Placental epithelial cell (primary cell): Measurements from ENCODE around the gene ZACN.

- CAGE, long polyA plus RNA: no peak
Observed at GRCh38 chr17:75848415-75849153, 4.4 kb upstream of the UNC13D start.

DNA sequence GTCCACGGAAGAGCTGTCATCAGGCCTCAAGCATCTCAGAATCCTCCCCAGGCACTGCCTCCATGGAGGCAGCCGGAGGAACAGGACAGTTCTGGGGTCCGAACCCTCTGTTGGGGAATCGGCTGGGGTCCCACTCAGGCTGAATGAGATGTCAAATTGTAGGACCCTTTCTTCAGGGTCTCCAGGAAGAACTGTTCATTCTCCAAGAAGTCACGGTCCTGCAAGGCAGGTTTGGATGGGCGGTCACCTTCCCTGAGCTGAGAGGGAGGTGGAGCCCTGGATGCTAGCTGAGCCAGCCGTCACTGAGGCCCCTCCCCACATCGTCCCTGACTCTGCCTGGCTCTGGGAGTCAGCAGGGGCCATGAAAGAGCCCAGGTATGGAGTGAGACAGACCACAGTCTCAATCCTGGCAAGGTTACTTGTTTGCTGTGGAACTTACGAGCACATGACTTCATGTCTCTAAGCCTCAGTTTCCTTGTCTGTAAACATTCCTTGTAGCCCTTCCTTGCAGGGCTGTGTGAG is 6.0 kb upstream of the MRPL38 start:
- CAGE, long polyA plus RNA: no peak

DNA sequence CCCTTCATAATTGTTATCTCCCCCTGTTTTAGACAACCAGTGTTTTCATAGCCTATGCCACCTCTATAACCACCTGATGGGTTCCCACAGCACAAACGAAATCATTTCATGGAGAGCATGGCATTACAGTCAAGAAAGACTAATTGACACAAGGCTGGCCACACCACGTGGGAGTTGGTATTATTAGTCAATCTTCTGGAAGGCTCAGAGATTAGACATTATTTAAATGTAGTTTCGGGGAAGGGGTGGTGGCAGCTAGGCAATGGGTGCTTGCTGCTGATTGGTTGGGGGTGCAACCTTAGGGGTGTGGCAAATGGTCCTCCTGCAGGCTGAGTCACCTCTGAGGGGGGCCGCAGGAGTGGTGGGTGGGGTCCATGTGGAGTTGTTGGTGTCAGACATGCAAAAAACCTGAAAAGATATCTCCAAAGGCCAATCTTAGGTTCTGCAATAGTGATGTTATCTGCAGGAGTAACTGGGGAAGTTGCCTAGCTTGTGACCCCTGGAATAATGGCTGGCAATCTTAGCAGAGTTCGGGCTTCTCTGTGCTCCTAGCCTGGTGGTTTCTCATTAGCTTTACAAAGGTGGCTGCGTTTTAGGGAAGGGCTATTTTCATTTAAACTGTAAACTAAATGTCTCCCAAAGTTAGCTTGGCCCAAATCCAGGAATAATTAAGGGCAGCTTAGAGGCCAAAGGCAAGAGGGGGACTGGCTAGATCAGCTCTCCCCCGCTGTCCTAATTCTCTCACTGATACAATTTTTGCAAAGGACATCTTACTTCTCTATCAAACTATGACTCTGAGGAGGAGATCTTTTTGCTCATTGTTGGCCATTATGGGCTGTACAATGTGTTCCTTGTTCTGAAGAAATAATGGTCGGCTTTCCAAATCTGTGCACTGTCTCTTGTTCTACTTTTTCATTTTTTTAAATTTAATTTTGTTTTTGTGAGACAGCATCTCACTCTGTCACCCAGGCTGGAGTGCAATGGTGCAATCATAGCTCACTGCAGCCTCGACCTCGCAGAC is 4.7 kb downstream of the TEN1 start:
- CAGE, long polyA plus RNA: no peak

DNA sequence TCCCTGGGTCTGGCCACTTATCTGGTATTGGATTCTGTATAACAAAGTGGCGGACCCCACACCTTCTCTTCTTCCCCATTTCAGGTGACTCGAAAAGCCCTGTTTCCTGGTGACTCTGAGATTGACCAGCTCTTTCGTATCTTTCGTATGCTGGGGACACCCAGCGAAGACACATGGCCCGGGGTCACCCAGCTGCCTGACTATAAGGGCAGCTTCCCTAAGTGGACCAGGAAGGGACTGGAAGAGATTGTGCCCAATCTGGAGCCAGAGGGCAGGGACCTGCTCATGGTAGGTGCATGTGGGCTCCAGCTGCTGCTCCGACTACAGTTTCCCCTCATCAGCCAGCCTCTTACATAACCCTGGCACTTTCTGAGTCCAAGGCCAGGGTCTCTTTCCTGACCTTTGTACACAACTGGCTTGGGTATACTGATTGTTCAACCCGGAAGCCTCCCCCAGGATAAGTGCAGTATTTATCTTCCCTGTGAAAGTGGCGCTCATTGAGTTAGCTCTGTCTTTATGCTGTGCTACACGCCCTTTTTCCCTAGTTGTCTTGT is 2.5 kb downstream of the CDK3 start:
- CAGE, long polyA plus RNA: no peak

GRCh38 chr17:76044953-76045354 is 17.8 kb upstream of the EVPL start:
- CAGE, long polyA plus RNA: no peak

- CAGE, long polyA plus RNA: no peak
Observed at GRCh38 chr17:76079067-76079356, at the start of gene ZACN. Gene ZACN (plus strand): TSS chr17:76079182.

DNA sequence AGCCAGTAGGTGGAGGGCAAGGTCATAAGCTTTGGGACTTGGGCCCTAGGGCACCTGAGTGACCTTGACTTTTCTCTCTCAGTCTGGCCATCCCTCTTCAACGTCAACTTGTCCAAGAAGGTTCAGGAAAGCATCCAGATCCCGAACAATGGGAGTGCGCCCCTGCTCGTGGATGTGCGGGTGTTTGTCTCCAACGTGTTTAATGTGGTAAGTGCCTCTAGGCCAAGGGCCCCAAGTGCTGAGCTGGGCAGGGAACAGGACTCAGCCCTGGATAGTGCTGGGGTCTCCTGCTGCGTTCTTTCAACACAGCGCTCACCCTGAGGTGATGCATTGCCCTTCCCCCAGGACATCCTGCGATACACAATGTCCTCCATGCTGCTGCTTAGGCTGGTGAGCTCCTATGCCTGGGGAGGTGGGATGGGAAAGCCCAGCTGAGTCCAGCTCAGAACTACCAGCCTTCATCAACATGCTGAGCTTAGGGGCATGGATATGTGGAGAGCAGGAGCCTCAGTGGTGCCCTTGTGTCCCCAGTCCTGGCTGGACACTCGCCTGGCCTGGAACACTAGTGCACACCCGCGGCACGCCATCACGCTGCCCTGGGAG is 476 bp downstream of the ZACN start:
- CAGE, long polyA plus RNA: no peak

DNA sequence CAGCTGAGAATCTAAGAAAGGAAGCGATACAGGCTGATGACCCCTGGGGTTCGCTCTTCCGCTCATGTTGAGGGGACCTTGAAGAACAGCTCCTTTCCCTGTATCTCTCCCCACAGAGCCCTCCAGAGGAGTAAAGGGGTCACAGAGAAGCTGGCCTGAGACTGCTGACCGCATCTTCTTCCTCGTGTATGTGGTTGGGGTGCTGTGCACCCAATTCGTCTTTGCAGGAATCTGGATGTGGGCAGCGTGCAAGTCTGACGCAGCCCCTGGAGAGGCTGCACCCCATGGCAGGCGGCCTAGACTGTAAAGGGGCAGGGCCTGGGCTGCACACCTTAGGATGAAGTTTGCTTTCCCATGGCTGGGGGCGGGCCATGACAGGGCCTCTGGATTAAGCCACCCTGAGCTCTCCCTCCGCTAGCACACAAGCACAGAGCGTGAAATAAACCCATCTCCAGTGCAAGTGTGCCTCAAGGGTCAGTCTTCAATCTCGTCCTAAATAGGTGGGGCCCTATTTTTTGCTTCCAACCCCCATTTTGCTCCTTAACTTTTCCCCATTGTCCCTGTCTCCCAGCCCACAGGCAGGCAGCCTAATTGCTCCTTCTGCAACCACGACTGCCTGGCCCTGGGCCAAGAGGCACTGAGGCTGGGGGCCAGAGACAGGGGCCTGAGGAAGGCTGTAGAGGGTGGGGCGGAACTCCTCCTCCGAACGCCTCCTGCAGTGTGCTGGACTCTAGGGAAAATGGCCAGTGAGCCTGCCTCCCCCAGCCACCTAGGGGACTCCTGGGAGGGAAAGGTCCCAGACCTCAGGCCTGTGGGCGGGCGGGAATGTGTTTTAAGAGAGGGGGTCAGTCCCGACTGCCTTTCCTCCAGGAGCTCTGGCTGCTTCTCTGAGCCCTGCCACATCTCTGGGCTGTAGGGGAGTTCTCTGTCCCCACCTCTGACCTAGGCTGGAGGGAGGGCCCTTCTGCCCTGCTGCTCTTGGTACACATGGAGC is 3.7 kb downstream of the ZACN start:
- CAGE, long polyA plus RNA: no peak

DNA sequence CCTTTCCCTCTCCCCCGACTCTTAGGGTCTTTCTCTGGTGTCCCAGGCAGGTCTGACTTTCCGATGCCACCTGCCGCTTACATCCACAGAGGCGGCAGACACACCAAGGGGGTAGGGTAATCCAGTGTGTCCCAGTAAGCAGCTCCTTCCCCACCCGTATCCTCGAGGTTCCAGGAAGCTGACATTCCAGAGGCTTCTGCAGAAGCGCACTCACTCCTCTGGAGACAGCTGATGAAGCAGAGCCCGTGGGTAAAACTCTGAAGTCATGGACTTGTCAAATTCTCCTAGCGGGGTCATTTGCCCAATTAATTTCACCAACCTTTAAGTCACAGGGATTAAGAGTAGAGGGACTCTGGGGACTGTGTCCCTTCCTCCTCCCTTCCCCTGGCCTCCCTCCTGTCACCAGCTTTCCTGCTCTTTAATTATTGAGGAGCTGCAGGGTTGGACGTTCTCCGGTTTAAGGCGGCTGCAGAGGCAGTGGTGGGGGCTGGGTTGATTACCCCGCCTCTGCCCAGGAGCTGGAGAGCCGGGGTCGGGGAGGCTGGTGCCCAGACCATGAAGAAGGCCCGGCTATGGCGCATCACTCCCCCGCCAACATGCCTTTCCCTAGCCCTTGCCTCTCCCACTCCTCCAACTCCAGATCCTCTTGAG is 828 bp upstream of the FOXJ1 start:
- CAGE, long polyA plus RNA: no peak

DNA sequence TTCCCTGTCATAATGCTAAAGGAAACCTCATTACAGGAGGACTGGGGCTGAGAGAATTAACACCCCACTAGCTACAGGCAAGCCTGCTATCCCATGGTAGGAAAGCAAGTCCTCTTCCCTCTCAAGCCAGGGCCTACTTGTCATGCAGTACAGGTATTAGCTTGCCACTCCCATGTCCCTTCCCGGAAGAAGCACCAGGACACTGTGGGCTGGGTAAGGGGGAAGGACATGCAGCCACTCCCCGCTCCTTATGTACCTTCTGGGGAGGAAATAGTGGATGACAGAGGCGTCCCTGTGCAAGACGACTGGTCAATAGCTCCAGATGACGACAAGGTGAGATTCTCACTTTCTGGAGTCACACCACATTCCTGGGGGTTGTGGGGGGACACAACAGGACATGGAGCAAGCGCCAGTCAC is 14.9 kb upstream of the FOXJ1 start:
- CAGE, long polyA plus RNA: no peak

GRCh38 chr17:76208170-76208443 is 32.2 kb downstream of the RNF157 start:
- CAGE, long polyA plus RNA: no peak

DNA sequence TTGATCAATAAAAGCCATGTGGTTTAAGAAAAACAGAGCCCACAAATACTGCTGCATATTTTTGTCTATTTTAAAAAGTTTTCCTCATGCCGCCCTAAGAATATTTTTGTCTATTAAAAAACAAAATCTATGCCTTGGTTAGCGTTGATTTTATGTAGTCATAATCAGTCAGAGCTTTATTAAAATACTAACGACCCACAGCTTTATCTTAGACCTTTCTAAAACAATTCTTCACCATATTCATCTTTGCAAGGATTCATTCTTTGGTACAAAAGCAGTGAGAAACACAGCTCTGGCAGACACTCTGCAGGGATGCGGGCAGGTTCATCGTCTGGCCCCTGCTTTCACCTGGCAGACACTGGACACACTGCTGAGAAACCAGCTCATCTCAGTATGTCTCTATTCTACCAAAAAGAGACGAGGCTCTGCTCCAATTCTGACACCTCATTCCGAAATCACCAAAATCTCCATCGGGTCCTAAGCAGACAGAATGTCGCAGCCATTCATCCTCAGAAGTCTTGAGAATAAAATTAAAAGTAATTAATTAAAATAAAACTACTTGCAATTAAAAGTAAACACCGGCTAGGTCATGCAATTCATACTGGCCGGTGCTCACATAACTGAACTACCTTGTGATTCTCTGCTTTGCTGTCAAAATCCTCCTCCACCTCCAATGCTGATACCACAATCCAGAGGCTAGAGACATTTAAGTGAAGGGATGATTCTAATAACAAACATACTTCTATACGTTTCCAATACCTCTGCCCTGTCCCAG is 1.5 kb downstream of the RNF157 start:
- CAGE, long polyA plus RNA: no peak

DNA sequence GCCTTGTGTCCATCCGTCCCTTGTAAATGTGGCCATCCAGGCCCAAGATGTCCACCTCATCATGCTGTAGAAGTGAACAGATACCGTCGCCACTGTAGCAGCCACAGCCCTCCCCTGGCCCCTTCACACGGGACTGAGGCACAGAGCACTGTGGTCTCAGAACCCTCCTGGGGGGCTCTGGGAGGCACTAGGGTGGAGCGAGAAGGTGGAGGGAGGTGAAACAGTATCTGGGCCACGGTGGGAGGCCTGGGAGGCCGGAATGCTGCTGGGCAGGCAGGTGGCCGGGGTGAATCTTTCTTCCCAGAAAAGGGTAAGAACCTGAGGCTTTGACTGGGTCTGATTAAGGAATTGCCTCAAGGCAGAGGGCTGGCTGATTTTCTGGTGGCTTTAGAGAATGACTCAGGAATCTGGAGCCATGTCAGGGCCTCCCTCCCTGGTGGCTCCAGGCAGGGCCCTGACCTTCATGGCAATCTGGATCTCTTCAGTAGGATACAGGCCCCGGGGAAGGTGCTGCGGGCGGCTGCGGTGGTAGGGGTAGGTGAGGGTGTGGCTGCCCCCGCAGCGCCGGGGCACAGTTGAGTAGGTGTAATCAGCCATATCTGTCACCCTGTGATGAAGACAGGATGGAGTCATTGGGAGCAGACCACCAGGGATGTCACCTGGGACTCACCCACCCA is 11.7 kb downstream of the UBALD2 start:
- CAGE, long polyA plus RNA: no peak

GRCh38 chr17:76307441-76308199 is 456 bp downstream of the QRICH2 start:
- CAGE, long polyA plus RNA: no peak

DNA sequence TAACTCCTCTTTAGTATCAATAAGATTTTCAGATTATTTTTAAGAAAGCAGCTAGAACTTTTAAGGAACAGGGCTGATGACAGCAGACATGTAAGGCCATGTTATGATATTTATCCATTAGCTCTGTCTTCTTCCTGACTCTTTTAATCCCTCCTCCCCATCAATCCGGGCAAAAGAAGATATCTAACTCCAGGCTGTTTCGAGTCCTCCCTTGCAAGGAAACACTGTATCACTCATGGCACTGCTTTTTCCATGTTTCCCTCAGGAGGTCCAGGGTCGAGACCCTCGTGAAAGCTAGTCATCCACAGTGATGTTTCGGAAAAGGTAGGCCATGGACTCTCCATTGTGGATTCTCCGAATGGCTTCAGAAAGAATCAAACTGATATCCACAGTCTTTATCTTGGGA is 3.2 kb upstream of the QRICH2 start:
- CAGE, long polyA plus RNA: no peak

DNA sequence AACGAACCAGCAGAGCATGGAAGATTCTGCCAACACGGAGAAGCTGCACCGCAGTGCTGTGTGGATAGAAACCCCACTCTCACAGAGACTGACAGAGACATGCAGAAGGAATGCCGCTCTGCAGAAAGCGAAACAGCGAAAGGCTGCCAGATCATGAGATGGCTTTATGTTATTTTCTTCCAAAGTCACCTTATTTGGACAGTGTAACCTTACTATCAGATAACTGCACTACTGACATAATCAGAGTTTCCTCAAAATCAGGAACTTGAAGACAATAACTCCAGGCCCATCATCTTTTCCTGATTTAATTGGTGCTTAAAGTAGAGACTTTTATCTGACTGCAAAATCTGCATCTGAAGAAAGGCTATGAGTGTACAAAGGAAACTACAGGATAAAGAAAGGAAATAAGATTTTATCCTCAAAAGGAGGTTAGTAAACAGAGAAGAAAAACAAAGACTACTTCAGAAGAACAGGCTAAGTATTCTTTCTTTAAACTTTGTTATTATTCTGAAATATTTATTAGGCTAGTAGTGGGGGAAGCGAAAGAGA is 6.8 kb upstream of the QRICH2 start:
- CAGE, long polyA plus RNA: no peak

DNA sequence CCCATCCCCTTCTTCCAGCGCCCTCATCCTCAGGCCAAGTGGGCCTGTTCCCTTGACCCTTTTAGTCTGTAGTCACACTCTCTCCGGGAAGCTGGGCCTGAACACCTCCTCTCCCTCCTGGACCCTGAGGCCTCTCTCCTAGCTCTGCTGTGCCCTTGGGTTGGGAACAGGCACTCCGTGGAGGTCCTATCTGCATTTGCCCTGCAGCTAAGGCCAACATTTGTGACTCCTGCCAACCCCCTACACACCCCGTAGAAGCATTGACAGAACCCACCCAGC is 467 bp upstream of the RHBDF2 start:
- CAGE, long polyA plus RNA: no peak

DNA sequence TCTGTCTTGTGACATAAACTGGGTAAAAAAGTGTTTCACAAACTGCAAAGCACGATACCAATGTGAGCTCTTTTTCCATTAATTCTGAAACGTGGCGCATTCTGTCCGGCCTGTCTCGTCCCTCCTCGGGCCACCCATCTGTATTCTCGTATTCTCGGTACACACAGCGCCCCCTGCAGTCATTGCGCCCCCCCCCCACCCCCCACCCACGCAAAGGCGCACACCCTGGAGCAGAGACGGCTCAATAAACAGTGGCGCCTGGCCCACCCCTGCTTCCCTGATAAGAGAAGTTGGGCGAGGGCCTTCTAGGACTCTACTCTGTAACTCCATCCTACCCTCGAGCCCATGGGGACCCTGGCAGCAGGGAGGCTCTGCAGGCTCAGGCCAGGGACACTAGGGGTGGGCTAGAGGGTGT is 8.6 kb downstream of the CYGB start:
- CAGE, long polyA plus RNA: no peak

- CAGE, long polyA plus RNA: no peak
Observed at GRCh38 chr17:76534893-76535559, 2.5 kb downstream of the CYGB start.

- CAGE, long polyA plus RNA: no peak
Observed at GRCh38 chr17:76540393-76541459, 882 bp downstream of the PRCD start.